Skeletal muscle satellite cell (primary cell): ENCODE measurements around the genes CRYGC and PTH2R.

DNA sequence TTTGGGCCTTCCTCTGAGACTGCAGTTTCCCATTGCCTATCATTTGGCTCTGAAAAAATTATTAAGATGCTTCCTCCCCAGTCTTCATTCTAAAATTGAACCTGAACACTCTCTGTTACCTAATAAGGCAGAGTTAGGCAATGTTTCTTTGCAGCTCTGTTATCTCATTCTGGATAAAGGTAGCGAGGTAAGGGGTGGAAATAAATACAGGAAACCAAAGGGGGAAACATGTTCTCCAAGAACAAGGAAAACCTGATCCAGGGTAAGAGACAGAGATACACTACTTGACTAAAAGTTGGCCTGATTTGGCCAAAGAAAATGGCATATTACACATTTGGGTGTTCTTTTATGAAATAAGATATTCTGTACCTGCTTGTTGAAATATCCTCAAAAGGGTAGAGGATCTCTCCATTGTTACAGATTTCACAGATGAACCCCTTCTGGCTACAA is 91.1 kb upstream of the FZD5 start:
- CAGE, long polyA plus RNA: no peak

- CAGE, long polyA plus RNA: no peak
These were observed 100.7 kb upstream of the FZD5 start for GRCh38 chr2:207870329-207870796.

DNA sequence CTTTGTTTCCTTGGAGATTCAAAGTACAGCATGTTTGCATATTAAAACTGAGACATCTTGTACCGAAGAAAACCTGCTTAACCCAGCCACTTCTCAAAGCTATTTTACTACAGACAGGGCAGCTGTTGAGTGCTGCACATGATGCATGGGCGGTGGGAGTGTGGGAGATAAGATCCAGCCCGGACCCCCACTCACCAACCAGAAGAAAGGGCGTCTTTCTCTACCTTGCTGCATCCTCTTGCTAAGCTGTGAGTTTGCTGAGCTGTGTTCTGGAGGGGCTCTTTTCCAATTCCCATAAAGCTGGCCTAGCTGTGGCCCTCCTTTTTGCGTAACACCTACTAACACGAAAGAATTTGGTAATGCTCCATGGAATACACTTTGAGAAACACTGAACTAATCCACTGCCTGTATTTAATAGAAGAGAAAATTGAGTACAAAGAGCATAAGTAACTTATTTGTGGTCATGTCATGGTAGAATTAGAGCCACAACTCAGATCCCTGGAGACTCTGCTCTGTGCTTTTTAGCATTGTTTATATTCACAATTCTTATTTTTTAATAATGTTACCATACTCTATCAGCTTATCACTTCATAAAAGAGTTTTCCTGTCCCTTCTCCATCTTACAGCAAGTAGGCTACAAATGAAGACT is 90.0 kb downstream of the PLEKHM3 start:
- CAGE, long polyA plus RNA: no peak

GRCh38 chr2:207973906-207974155 is 51.5 kb downstream of the PLEKHM3 start:
- CAGE, long polyA plus RNA: no peak

- CAGE, long polyA plus RNA: no peak
These were observed 519 bp upstream of the PLEKHM3 start for GRCh38 chr2:208025841-208026250.

GRCh38 chr2:208129625-208130291 is at the start of gene CRYGC:
Gene CRYGC (minus strand): TSS chr2:208129828.
- CAGE, long polyA plus RNA: no peak

- CAGE, long polyA plus RNA: no peak
These were observed 45.3 kb downstream of the PIKFYVE start for GRCh38 chr2:208311443-208311721.

DNA sequence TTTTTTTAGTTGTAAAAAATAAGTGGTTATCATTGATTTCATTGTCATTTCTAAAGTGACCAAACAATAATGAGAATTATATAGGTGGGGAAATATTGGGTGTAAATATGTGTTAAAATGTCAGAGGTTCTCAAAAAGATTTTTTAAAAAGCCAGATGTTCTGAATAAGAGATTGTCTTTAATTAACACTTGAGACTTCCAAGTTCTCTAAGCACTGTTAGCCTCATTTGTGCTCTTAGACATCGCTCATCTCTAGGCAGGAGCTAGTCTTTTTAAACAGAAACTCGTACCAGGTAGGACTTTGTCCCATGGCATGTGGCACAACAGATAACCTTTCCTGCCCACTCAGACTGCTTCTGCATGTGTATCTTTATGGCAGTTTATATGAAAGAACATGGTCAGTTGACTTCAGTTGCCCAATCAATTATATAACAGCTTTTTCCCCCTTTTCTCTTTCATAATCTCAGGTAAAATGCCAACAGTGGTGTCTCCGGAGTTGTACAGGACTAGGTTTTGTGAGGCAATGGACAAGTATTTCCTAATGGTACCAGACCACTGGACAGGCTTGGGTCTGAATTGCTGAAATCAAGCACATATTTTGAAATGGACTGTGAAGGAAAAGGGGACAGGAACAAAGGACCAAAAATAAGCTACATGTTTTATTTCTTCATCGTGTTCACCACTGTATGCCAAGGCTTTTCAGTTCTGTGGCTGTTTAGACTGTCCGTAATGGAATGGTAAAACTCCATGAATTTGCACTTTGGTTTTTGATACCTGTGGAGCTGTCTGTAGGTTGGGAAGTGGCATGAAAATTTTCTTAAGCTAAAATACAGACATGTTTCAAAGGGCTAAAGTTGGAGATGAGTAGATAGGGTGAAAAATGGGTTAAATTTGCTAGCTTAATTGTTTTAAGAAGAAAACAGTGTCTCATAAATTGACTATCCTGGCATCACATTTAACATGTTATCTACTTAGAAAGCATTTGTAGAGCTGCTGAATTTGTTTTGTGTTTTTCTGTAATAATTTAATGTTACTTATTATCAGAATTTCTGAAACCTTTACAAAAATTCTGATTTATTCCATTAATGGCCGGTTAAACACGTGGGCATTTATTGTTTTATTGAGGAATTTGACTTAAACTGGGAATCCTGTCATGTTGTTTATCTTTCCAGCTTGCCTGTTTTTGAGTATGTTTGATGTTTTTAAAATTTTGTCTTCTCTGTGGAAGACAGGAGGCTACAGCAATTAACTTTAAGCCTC is 51.4 kb upstream of the PTH2R start:
- CAGE, long polyA plus RNA: no peak

- CAGE, long polyA plus RNA: no peak
These were observed at the start of gene PTH2R for GRCh38 chr2:208406439-208407214. Gene PTH2R (plus strand): TSS chr2:208406792.

- CAGE, long polyA plus RNA: no peak
These were observed 82.9 kb downstream of the PTH2R start for GRCh38 chr2:208489489-208489932.

DNA sequence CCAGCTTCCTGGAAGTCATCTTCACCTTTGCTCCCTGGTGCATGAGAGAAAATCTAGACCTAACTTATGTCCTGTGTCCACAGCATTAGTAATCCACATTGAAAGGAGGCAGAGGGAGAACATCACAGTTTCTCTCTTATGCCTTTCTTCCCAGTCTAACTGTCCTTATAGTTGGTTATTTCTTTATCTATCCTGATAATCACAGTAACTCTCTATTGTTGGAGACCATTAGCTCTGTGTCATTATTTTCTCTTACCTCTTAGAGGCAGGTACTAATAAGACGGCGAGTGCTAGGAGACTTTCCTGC is 316.3 kb downstream of the PTH2R start:
- CAGE, long polyA plus RNA: no peak

DNA sequence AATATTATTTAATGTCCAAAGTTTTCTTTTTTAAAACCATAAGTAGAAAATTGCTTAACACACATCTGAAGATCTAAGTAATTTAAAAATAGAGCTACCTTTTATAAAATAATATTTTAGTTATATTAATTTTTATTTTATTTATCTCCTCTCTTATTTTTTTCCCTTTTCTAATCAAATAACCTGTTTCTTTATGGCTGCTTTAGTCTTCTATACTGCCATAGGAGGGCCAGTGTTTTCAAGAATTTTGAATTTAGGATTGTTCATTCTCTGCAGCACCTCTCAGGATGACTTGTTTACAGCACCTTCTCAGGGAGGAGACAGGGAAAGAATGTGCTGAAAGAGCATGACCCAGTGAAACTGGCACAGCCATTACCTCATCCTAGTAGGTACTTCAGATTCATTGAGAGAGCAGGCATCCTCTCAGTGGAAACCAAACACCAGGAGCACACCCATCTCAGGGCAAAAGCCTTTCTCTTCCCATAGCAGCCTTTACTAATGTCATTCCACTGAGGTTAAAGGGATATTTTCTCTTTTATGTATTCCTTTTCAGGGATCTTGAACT is 2.4 kb downstream of the MAP2 start:
- CAGE, long polyA plus RNA: no peak

- CAGE, long polyA plus RNA: no peak
These were observed 79.5 kb downstream of the KANSL1L start for GRCh38 chr2:210091610-210092271.

GRCh38 chr2:210189383-210190083 is 18.3 kb upstream of the KANSL1L start:
- CAGE, long polyA plus RNA: no peak

DNA sequence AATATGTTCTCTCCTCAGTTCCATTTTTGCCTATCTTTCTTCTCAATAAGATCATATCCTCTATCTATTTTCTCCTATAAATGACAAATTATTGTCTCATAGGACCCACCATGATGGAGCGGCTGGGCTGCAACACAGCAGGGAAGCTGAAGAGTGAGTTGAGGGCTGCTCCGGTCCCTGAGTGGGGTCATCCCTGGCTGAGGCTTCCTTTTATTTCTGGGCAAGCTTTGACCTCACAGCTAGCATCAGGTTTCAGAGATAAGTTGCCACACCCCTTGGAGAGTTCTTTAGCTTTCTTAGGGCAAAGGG is 11.6 kb downstream of the MYL1 start:
- CAGE, long polyA plus RNA: no peak

GRCh38 chr2:210541176-210541879 is 15.1 kb upstream of the CPS1 start:
- CAGE, long polyA plus RNA: no peak

- CAGE, long polyA plus RNA: no peak
These were observed 3.2 kb downstream of the CPS1 start for GRCh38 chr2:210559604-210559896.

- CAGE, long polyA plus RNA: no peak
These were observed 25.7 kb downstream of the CPS1 start for GRCh38 chr2:210582128-210582434.

- CAGE, long polyA plus RNA: no peak
These were observed 1.1 kb downstream of the ERBB4 start for GRCh38 chr2:212537248-212538085.

- CAGE, long polyA plus RNA: no peak
These were observed 148.6 kb downstream of the IKZF2 start for GRCh38 chr2:213002858-213003222.